Fibroblast of the aortic adventitia (primary cell): ENCODE results near the genes NUDCD2 and HMMR.

DNA sequence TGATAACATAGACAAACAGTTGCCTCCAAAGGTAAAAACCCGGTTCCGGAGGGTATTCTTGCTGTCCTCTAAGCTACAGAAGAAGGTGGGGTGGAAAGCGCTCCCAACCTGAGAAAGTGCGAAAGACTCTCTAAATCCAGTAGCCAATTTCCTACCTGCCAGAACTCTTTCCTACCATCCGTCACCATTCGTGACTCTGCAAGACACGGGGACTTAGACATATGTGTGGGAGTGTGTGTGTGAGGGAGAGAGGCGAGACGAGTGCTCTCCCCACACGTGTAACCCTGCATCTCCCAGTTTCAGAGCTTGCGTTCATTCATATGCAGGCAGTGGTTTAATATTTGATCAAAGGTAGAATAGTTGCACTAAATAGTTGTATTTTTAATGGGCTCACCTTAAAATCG lies 482 bp upstream of the GABRA1 start:
- CAGE, long polyA plus RNA, result no peak

DNA sequence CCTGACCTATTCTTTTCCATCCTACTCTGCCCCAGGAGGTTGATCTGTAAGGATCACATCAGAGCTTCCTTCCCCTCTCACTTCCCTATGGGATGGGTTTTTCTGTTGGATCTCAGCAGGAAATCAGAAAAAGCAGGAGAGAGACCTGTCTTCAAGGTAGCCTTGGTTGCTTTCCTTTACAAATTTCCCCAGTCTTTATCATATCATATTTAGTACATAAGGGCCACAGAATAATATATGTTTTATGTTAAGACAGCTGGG lies 316.7 kb downstream of the GABRG2 start:
- CAGE, long polyA plus RNA, result no peak

DNA sequence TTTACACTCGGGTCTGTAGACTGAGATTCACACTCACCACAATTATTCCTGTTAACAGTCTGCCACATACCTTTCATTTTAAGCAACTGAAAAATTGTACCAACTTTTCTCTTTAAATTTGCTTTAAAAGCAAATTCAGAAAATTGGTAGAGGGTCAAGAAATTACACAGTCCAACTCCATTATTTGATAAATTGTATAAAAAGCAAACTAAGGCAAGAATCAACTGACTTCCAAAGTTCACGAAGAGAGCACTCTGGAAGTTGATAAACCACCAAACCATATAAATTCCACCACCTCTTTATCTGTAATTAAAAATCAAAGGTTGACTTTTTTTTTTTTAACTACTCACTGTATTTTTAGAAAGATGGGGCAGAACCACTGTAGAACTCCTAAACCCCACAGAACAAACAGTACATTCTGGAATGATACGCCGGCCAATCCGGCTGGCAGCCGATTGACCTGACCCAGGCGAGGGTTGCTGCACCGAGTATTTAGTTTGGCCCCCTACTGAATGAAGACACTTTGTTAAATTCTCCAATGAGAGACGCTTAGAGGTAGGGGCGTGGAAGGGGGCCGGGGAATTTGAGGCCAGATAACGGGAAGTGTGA lies 458 bp upstream of the CCNG1 start:
- CAGE, long polyA plus RNA, result no peak

DNA sequence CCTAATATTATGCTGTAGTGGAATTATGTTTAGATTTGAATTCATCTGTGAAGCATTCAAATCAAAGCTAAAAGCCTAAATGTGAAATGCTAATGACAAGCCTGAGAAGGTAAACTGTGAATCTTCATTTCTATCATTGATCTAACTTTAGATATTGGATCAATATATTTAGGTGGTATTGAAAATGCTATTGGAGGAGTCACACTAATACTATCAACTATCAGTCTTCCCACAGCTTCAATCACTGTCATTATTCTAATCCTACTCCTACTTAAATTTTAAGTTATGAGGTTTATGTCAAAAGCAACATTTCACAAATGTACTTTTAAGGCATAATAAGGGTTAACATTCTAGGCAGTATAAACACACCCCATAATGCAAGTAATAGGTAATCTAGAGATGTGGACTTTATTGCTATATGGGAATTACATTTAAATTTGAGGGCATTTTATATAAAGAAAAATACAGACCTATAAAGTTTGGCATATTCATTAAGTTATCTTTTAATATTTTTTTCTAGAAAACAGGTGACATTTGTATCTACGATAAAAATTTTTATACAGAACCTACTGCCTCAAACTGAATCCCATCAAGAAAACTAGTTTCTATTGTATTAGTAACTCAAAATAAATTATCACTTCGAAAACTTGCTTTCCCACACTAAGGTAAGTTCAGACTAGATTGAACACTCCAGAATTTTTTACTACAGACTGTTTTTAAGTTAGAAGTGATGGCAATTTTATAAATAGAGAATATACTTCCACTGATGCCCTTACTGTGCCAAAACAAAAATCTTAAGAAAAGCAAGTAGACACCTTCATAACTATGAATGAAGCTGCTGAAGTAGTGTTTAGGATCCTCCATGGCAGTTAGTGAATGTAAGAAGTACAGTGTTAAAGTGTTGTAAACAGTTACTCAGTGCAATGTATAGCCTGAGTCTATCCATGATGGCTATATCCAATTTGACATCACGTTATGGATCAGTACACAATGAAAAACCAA lies 6.7 kb downstream of the CCNG1 start:
- CAGE, long polyA plus RNA, result no peak

DNA sequence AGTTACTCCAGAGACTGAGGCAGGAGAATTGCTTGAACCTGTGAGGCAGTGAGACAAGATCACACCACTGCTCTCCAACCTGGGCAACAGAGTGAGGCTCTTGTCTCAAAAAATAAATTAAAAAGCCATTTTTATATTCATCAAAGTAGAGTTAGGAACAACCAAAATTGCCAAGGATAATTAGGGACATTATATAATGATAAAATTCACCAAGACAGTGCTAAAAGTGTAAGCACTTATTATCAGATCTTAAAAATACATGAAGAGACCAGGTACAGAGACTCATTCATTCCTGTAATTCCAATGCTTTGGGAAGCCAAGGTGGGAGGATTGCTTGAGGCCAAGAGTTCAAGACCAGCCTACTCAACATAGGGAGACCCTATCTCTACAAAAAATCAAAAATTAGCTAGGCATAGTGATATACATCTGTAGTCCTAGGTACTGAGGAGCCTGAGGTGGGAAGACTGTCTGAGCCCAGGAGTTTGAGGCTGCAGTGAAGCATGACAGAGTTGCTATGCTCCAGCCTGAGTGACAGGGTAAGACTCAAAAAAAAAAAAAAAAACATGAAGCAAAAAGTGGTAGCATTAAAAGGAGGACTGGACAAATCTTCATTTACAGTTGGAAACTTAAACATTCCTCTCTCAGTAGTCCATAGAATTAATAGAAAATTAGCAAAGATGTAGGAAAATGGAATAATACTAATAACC lies 9.7 kb downstream of the CCNG1 start:
- CAGE, long polyA plus RNA, result no peak

DNA sequence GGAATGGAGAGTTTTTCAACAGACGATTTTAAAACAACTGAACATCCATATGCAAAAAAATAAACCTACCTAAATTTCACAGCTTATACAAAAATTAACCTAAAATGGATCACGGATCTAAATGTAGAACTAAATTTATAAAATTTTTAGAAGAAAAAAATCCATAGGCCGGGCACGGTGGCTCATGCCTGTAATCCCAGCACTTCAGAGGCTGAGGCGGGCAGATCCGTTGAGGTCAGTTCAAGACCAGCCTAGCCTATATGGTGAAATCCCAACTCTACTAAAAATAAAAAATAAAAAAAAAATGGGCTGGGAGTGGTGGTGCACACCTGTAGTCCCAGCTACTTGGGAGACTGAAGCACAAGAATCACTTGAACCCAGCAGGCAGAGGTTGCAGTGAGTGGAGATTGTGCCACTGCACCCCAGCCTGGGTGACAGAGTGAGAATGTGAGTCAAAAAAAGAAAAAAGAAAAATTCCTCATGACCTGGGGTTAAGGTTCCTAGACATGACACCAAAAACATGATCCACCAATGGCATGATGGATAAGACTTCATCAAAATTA lies 10.0 kb downstream of the NUDCD2 start:
- CAGE, long polyA plus RNA, result no peak

GRCh38 chr5:163459267-163460447 lies at the start of gene NUDCD2:
NUDCD2 (minus strand) TSS chr5:163460102.
- CAGE, long polyA plus RNA, result no peak

DNA sequence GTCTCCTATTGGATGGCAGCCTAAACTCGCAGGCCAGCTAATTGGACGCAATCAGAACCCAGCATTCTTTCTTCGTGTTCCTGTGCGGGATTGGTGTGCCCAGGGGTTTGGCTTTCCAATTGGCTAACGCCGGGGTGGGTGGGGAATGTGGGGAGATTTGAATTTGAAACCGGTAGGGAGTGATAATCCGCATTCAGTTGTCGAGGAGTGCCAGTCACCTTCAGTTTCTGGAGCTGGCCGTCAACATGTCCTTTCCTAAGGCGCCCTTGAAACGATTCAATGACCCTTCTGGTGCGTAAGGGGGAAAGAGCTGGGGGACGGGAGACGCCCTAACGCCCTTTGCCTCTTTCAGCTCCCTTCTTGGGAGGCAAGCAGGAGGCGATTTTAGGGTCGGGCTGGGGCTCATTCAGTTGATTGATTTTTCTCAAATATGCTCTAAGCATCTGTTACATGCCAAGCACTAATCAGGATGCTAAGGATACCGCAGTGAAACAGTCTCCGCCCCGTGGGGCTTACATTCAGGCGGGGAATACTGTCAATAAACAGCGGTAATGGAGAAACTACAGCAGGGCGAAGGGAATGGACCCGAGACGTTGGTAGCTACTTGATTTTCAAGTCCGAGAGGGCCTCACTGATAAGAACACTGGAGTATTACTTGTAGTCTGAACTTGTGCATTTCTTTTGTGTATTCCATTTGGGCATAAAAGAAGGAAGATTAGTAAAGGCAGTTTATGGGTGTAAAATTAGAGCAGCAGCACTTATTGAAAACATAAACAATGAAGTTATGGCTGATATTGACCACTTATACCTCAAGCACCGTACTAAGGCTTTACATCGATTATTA lies at the start of gene HMMR:
HMMR (plus strand) TSS at position 185 of the 844 bp plus-strand sequence.
- CAGE, long polyA plus RNA, result no peak

GRCh38 chr5:163506645-163507165 lies 1.3 kb downstream of the MAT2B start:
- CAGE, long polyA plus RNA, result no peak

GRCh38 chr5:163706059-163706364 lies 200.6 kb downstream of the MAT2B start:
- CAGE, long polyA plus RNA, result no peak

GRCh38 chr5:163727115-163727519 lies 221.7 kb downstream of the MAT2B start:
- CAGE, long polyA plus RNA, result no peak

- CAGE, long polyA plus RNA, result no peak
These were observed 903.8 kb upstream of the TENM2 start for GRCh38 chr5:166074956-166075558.

DNA sequence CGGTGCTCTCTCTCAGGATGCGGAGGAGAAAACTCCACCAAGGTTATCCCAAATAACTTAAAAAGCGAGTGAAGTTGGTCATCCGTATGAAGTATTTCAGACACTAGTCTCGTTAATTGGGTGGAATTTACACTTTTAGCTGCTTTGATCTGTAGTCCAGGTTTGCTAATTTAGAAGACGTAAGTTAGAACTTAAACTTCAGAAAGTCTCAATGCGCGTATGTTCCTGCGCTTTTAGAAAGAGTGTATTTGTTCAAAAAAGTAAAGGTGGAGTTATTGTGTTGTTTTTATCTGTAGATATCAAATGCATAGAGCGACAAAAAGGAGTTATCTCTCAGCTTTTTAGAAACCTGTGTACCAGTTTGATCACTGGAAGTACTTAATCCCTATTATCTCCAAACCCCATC lies 654.0 kb upstream of the TENM2 start:
- CAGE, long polyA plus RNA, result no peak

DNA sequence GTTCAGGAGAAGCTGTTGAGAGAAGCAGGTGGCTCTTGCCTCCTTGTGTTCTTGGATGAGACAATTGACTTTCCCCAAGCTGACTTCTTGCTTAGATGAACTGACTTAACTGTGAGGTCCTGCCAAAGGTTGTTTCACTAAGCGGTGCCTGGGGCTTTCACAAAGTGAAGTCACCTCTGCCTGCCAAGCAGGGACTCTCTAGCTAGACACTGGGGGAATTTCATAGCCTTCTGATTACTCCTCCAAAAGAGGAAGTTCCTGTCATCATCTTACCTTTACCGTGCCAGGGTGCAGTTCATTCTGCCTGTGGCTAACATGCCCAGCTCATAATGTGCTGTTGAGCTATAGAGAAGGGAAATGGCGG lies 472.1 kb upstream of the WWC1 start:
- CAGE, long polyA plus RNA, result no peak

- CAGE, long polyA plus RNA, result no peak
These were observed 52.1 kb upstream of the RARS1 start for GRCh38 chr5:168434157-168434544.

DNA sequence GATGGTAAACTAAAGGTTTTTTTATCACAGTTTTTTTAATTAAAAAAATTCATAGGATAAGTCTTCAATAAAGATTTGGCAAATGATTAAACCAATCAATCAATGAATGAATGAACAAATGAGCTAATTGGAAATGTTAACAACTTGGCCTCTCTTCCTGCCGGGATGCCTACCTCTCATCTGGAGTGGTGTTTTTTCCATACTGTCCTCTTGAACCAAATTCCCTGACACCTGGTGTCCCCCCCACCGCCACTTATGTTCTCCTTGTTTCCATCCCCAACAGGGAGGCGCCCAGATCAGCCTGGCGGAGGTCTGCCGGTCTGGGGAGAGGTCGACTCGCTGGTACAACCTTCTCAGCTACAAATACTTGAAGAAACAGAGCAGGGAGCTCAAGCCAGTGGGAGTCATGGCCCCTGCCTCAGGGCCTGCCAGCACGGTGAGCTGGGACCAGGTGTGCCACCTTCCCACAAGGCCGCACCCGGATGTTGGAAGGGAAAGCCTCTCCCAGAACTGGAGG lies 44.8 kb upstream of the RARS1 start:
- CAGE, long polyA plus RNA, result no peak

GRCh38 chr5:168590750-168591007 lies 11.5 kb upstream of the PANK3 start:
- CAGE, long polyA plus RNA, result no peak

- CAGE, long polyA plus RNA, result no peak
These were observed 33.7 kb upstream of the PANK3 start for GRCh38 chr5:168612793-168613430.

DNA sequence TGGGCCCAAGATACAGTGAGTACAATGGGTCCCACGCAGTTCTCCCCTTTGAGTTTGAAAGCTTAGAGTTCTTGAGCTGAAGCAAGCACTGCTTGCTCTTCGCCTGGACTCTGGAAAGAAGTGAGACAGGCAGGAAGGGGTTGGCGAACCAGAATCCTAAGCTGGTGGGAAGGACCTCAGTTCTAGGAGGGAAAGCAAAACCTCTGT lies 239.8 kb upstream of the PANK3 start:
- CAGE, long polyA plus RNA, result no peak

- CAGE, long polyA plus RNA, result no peak
These were observed 290.8 kb upstream of the PANK3 start for GRCh38 chr5:168869869-168870388.